Camera-type eye (tissue), 1 donor: Measurements from ENCODE around the gene KCNMB3.

GRCh38 chr3:174925592-174926370, 66.6 kb downstream of the NAALADL2 start:
- RAMPAGE, long total RNA, result no peak

DNA sequence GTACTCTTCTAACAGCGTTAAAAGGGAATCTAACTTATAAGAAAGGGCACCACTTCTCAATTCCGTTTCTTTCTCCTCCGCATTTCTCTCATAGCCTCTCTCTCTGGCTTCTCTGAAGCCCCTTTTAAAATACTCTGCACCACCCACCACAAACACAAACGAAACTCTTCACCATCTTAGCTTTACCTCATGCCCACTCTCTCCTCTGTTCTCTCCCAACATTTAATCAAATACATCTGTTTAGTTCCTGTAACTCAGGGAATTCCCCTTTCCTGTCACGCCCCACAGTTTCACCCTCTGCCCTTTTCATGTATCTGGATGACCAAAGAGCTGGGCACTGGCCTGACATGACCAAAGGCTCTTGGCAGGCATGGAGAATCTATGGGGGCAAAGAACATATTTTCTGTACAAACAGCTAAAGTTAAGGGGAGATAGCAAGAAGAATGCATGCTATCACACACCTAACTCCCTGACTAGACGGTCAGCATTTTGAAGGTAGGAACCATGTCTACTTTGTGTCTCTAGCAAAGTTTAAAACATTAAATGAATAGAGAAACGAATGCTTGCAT, 270.0 kb downstream of the TBL1XR1 start:
- RAMPAGE, long total RNA, result no peak

DNA sequence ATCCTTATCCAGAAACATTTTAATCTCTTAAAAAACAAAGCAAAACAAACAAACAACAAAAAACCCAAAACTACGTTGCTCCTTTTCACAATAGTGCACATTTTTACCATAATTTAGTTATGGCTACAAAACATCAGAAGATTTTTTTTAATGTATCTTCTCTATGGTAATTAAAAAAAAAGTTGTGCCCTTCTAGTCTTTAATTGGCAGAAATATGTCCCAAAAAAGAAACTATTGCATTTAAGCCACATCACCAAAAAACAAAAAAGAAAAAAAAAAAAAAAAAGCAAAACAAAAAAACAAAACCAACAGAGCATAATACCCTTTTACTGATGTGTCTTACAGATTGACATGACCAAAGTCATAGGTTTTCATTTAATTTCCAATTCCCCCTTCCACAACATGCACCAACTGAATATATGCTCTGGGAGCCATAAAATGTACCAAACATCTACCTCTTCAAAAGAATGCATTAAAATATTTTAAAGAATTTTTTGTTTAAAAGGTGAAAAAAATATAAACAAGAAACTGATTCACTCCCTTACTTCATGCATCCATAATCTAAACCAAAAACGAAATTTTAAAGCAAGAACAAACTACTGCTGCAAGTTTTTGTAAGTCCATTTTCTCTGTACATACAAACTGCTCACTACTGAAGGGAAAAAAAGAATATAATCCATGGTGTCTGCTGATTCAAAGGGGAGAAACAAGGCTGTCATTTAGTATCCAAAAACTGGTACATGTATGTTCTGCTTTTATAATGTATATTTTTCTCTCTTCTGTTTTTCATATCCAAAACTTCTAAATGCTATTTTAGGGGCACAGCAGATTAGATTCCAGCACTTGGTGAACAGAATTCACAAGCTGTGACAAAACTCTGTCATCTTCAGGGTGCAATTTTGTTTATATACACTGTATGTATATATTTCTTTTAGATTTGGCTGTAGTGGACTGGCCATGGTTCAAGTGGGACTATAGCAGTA, 172.5 kb downstream of the TBL1XR1 start:
- RAMPAGE, long total RNA, result no peak

GRCh38 chr3:177279057-177279474, 81.8 kb upstream of the TBL1XR1 start:
- RAMPAGE, long total RNA, result no peak

DNA sequence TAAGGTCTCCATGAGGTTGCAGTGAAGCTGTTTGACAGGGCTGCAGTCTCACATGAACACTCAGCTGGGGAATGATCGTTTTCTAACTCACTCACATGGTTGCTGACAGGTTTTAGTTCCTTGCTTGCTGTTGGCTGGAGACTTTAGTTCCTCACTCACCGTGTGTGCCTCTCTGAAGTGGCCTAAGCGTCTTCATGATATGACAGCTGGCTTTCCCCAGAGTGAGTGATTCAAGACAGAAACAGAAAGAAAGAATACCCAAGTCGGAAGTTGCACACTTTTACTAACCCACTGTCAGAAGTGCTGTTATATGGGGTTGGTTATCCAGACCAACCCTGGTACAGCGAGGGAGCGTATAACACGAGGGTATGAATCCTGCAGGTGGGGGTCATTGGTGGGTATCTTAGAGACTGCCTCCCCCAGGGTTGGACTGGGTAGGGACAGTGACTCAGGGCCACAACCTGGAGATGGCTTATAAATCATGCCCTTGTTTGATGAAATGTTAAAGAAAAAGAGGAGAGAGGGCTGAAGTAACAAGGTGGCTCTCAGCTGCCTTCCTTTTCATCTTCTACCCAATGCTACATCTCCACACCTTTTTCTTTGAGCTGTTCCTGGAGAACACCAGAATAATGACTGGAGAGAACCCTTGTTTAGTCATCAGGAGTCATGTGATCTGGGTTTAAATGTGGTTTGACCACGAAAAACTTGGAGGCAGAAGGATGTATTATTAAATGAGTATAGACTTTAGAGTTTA, 230.0 kb upstream of the TBL1XR1 start:
- RAMPAGE, long total RNA, result no peak

- RAMPAGE, long total RNA, result no peak
These were observed 255.3 kb upstream of the TBL1XR1 start for GRCh38 chr3:177452309-177453342.

DNA sequence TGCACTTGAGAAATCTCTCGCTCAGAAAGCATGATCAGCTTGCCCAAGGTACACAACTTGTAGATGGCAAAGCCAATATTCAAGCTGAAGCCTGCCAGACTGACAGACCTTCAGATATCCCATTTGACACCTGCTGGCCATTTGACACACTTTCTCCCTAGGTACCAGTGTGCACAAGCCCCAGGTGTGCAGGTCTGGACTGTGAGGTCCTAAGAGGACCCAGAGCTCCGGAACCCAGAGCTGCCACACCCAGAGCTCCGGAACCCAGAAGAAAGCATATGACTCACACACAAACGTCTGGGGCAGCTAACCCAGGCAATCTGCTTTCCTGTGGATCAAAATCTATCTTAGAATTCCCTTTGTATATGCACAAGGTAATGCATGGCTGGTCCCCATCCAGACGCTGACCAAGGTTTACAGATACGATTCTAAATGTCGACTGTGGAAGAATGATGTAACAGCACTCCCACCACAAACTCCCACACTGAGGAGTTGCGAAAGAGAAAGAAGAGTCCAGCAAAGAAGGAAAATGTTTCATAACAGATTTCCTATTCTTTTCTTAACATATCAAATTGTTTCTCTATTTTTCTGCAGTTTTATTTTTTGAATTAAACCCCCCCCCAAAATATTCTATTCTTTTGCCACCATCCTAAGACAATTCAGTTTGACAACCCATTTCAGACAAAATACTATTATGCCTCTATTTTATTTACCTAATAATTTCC, 15.7 kb downstream of the KCNMB2 start:
- RAMPAGE, long total RNA, result no peak

DNA sequence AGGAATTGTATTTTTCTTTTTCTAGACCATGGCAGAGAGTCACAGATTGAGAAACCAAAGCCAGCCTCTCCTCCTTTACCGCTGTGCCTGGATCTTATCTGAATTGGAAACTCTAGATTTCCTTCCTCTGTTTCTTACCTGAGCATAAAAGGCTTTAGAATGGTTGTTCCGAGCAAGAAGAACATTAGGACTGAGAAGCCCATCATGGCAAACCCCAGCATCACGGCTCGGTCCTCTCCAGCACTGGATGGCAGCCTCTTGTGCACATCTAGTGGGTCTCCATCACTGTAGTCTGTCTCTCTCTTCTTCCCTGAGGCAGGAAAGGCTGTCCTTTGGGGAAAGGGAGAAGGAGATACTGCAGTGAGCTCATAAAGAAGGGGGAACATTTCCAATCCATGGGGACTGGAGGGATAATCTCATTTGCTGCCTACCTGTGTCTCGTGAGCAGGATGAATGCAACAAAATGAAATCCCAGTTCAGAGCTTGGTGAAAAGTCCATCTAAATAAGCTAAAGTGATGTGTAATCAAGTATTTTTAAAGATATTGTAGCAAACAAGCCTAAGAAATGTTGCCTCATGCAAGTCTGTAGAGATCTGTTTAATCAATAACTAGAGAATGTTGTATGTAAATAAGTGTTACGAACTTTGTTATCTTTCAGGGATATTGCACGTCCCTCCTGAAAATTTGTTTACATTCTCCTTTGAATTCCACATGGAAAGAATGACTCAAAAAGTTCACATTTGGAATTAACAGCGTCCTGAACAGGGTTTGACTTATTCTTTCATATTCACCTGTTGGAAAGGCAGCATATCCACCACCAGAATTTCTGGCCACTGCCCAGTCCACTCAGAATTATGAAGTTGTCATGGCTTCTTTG, at the start of gene KCNMB3:
KCNMB3 (minus strand) TSS at position 510 of the 877 bp plus-strand sequence.
- RAMPAGE, long total RNA, result no peak

DNA sequence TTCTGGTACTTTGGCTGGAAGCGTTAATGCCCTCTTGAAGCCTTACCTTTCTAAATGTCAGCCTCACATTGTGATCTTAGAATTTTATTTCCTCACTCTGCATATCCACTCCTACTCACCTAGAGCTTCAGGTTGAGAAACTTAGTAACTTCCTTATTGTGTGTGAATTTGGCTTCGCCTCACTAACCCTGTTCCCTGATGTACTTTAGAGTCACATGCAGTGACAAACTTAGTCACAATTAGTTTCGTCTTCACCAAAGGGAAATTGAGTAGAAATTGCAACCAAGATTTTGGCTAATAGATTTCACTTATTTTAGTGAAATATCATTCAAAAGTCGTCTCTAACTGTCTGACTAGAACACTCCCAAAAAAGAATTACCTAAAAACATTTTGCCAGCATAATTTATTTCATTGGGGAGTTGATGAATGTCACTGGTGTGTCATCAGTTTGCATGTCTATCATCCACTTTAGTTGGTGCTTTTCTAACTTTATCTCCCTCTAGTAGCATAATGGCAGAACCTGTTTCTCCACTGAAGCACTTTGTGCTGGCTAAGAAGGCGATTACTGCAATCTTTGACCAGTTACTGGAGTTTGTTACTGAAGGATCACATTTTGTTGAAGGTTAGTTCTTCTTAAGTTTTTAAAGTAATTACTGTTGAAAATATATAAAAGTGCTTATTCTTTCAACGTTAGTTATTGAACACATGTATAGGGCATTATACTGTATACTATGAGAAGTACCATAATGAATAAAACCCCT, 1.0 kb downstream of the MFN1 start:
- RAMPAGE, long total RNA, result start-site peak on the plus strand centred at position 581 of the sequence, 35 bp wide, 23 reads

GRCh38 chr3:179588499-179589614, 15.6 kb downstream of the MRPL47 start:
- RAMPAGE, long total RNA, result no peak

DNA sequence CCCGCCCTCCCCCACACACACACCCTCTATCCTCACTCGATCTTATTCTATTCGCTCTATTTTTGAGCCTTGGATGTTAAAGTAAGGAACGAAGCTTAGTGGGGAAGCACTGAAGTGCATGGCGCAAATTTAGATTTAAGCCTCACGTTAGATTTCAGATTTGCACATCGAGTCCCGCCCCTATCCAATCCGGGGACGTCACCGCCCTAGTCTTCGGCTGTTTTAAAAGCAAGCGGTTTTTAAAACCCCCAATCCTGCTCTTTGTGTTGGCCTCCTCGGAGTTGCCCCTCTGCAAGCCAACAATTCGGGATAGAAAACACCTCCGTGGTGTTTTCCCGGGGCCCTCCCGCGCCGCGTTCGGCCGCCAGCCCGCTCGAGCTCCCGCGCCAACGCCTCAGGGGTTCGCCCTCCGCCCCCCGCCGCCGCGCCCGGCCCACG, 334 bp upstream of the USP13 start:
- RAMPAGE, long total RNA, result no peak

GRCh38 chr3:180161719-180162261, 125.1 kb upstream of the PEX5L start:
- RAMPAGE, long total RNA, result no peak

DNA sequence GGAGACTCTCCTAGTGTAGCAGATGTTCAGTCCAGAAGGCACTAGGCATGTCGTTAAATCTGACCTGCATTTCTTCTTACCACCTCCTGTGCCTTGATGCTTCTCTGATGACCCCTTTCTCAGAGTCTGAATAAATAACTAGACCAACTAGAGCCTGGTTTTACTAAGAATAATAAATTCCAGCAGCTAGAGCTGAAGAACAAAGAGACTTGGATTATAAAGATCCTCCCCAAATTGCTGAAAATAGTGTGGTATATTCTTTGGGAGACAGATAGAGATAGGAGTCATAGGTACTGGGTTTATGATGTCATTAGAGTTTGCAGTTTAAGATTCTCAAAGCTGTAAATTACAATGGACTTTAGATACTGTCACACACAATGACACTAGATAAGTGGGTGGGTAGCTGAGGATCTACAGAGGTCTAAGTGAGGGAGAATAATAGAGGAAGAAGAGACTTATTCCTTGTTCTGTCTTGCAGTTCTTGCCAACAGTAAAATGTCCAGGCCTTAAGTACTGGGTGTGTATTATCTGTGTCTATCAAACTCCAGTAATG, 9.5 kb downstream of the TTC14 start:
- RAMPAGE, long total RNA, result no peak

GRCh38 chr3:181719974-181720930, 8.5 kb downstream of the SOX2 start:
- RAMPAGE, long total RNA, result no peak

- RAMPAGE, long total RNA, result no peak
These were observed 52.8 kb upstream of the ATP11B start for GRCh38 chr3:182740383-182741009.

DNA sequence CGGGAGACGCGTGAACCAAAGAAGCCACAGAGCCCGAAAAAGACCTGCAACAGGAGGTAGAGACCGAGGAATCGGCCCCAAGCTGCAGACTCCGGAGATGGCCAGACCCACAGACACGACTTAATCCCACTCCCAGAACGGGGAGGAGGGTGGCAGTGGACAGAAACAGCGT, 314 bp upstream of the ATP11B start:
- RAMPAGE, long total RNA, result no peak

- RAMPAGE, long total RNA, result no peak
These were observed 70.6 kb downstream of the ATP11B start for GRCh38 chr3:182863928-182864326.

DNA sequence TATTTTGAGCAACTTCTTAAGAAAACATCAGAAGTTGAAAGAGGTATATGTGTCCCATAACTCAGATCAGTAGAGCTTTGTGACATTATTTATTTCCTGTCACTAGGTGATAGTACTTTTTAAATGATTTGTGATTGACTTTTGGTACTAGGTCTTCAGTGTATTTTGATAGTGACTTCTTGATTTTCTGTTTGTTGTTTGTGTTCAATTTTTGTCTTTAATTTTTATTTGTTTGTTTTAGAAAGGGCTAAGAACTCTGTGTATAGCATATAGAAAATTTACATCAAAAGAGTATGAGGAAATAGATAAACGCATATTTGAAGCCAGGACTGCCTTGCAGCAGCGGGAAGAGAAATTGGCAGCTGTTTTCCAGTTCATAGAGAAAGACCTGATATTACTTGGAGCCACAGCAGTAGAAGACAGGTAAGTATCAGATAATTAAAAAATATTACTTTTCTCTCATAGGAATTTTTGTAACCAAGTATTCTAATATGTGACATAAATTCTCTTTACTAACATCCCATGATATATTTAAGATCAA, 78.9 kb downstream of the ATP11B start:
- RAMPAGE, long total RNA, result no peak

DNA sequence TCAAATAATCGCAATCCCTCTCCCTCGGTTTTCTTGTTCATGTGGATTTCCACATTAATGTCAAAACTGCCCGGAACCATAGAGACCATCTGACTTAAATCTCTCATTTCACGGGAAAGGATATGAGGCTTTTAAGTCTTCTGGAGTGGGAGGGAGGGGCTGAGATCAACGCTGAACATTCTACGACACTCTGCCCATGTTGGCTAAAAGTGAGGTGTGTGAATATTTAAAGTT, 9.4 kb downstream of the LAMP3 start:
- RAMPAGE, long total RNA, result no peak

- RAMPAGE, long total RNA, result no peak
These were observed 42.1 kb upstream of the B3GNT5 start for GRCh38 chr3:183210814-183211415.